ENCODE measurements around a stretch of chr12.

GRCh38 chr12:105587204-105587434 lies 256.6 kb downstream of the C12orf75 start:
- RRBS, result no CpG with 5 or more reads among the region's 1 CpG

DNA sequence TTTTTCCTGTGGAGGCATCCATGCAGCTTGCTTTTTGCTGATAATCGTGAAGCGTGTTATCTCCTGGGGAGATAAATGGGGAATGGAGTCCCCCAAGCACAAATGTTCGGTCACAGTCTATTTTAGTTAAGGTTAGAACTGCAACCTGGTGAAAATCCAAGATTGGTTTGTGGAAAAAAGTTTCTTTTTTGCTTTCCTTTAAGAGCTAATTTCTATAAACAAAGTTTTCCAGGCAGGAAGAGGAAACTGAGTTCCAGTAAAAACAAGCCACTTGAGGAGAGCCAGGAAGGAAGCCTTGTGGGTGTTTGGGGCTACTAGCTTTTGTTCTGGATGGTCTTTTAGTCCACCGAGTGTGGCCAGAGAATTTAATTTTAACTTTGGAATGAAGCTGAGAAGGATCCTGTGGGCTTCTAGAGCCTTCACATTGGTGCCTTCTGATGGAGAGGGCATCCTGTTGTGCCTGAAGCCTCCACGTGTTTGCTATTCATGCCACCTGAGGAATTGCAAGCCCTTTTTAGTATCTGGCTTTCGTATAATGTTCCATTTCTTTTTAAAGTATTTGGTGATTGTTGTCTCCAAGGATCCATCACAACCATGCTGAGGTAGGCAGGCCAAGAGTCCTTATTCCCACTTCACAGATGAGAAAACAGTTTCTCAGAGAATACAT lies 327.9 kb downstream of the C12orf75 start:
- RRBS, result no CpG with 5 or more reads among the region's 6 CpGs

GRCh38 chr12:106066336-106067182 lies 72.2 kb downstream of the NUAK1 start:
- RRBS, result 100% methylated on average over 2 of the region's 23 CpGs

GRCh38 chr12:106123435-106124237 lies 15.1 kb downstream of the NUAK1 start:
- RRBS, result no CpG with 5 or more reads among the region's 12 CpGs

DNA sequence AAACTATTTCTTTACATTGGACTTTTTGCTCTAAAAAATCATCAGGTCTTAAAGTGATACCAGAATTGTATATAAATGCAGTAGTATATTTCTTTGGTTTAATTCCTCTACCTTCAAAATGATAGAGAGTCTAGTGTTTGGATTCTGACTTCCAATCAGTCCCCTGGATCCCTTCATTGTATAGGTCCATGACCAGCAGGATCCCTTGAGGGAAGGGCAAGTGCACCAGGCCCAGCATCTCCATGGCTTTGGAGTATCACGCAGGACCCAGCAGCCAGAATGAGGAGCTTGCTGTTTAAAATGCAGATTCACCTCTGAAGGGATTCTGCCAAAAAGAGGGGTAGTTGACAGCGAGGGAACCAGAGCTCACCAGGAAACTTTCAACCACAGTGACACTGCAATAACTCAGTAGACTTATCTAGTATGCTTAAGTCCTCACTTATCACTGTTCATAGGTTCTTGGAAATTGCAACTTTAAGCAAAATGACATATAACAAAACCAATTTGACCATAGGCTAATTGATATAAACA lies 21.2 kb upstream of the CKAP4 start:
- RRBS, result no CpG with 5 or more reads among the region's 2 CpGs

GRCh38 chr12:106274257-106275213 lies 26.7 kb upstream of the CKAP4 start:
- RRBS, result no CpG with 5 or more reads among the region's 10 CpGs

- RRBS, result no CpG with 5 or more reads among the region's 5 CpGs
These were observed 14.1 kb upstream of the TCP11L2 start for GRCh38 chr12:106288391-106288784.

- RRBS, result no CpG with 5 or more reads among the region's 6 CpGs
These were observed 21.4 kb downstream of the TCP11L2 start for GRCh38 chr12:106323725-106324628.

GRCh38 chr12:106360058-106360436 lies 2.5 kb downstream of the POLR3B start:
- RRBS, result no CpG with 5 or more reads among the region's 4 CpGs

DNA sequence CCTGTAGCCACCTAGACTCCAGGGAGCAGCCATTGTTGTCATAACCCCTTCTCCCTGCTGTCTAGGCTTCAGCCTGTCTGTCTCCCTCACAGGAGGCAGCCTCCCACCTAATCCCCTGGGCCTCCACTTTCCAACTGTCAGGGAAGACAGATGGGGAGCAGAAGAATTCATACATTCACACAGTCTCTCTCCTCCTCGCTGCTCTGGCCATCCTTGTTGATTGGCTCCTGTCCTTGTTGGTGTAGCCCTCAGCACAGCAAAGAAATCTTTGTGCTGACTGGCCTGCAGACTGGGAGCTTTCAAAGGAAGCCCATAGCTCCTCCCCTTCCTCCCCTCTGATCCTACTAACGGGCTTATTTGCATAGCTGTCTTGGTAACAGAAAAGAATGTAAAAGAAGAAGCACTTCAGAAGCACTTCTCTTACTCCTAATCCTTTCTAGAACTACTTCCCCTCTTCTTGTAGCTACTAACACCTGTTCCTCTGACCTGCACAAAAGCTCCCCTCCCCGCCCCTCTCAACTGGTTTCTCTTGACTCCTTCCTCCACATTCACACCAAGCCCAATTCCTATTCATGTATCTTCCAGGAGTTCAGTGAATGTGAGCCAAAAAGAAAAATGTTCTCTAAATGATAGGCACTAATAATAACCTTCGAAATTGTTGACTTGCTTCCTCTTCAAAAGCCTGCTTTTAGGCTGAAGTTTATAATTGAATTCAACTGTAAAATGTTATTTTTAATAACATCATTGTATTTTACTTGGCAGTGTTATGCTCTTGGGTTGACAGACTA lies 14.3 kb upstream of the RIC8B start:
- RRBS, result no CpG with 5 or more reads among the region's 4 CpGs

- RRBS, result no CpG with 5 or more reads among the region's 10 CpGs
These were observed 8.1 kb upstream of the RIC8B start for GRCh38 chr12:106766232-106766936.

GRCh38 chr12:106955031-106955588 lies 597 bp upstream of the TMEM263 start:
- RRBS, result under 1% methylated on average over 7 of the region's 41 CpGs

DNA sequence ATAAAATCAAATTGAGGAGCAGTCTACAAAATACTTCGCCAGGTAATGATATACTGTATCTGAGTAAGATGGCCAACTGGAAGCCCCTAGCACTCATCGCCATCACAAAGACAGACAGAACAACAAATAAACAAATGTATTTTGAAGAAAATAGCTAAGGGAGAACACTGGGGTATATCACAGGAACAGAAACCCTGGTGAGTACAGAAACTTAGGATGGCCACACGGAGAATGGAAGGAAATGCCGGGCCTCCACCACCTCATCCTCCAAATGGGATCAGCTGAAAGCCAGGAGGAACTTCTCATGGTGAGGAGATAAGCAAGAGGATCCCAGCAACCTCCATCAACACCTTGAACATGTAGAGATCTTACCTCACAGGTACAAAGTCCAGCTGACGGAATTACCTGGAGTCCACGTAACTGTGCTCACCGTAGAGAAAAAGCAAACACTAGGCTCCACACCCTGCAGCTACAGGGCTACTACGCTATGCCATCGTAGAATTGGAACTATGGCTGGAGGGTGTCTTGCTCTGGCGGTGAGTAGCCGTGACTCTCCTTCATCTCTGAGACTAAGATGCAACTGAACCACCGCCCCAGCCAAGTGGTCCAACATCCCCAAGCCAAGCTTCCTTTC lies 50.7 kb downstream of the CRY1 start:
- RRBS, result no CpG with 5 or more reads among the region's 12 CpGs

GRCh38 chr12:107077044-107077354 lies 16.4 kb downstream of the CRY1 start:
- RRBS, result no CpG with 5 or more reads among the region's 1 CpG

DNA sequence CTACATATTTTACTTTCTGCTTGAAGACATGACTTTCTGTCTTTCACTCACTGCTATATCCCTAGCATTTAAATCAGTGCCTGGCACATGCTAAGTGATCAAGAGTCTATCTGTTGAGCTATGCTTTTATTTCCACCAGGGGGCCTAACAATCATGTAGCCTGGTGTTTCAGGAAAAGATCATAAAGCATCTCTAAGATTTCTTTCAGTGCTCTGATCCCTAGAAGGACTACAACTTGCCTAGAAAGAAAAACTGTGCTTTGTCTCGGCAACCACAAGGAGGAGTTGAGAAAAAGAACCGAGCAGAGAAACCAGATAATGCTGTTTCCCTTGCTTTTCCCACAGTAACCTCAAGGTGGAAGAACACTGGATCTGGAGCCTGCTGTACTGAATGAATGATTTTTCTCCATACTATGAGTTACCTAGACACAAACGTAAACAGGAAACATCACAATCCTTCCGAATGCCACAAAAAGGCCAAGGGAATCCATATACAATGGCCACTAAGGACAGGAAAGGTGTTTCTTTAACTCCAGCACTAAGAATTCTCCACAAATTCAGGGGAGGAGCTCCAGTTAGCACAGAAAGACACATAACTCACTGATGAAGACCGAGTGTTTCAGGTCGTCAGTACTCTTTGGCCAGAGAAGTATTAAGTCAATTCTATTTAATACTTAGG lies 1.2 kb downstream of the CRY1 start:
- RRBS, result no CpG with 5 or more reads among the region's 6 CpGs

- RRBS, result no CpG with 5 or more reads among the region's 9 CpGs
These were observed 16.7 kb upstream of the CRY1 start for GRCh38 chr12:107110016-107110488.

DNA sequence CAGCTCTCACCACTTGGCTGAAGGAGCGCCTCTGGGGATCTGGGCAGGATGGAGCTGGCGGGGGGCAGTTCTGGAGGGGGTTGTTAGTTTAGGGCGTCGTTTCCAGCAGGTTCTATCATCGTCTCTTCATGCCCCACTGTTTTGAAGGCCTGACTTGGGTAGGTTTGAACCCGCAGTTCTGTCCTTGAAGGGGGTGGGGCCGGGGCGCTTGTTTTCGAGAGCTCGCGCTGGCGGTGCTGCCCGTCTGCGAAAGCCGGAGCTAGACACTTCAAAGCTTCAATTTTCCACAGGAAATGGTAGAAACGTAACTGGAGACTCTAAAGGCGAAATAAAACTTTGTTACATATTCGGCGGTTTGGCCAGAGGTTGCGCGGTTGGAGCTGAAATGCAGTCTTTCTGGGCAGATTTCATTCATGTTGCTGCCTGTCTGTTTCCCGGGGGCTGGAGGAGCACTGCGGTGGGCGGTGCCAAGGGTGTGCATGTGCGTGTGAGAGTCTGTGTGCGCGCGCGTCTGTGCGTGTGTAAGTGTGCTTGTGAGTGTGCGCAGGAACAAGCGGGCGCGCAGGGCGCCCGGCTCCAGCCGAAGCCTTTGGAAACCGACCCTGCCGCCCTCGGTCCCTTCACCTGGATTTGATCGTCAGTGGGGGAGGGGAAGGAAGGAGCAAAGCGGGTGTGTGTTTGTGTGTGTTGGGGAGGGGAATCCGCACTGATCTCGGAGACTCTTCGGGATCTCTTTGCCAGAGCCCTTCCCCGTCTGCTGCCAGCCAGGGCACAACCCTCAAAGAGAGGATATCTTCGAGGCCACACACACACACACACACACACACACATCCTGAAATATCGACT lies 2.8 kb downstream of the ABTB3 start:
- RRBS, result 2% methylated on average over 9 of the region's 48 CpGs

DNA sequence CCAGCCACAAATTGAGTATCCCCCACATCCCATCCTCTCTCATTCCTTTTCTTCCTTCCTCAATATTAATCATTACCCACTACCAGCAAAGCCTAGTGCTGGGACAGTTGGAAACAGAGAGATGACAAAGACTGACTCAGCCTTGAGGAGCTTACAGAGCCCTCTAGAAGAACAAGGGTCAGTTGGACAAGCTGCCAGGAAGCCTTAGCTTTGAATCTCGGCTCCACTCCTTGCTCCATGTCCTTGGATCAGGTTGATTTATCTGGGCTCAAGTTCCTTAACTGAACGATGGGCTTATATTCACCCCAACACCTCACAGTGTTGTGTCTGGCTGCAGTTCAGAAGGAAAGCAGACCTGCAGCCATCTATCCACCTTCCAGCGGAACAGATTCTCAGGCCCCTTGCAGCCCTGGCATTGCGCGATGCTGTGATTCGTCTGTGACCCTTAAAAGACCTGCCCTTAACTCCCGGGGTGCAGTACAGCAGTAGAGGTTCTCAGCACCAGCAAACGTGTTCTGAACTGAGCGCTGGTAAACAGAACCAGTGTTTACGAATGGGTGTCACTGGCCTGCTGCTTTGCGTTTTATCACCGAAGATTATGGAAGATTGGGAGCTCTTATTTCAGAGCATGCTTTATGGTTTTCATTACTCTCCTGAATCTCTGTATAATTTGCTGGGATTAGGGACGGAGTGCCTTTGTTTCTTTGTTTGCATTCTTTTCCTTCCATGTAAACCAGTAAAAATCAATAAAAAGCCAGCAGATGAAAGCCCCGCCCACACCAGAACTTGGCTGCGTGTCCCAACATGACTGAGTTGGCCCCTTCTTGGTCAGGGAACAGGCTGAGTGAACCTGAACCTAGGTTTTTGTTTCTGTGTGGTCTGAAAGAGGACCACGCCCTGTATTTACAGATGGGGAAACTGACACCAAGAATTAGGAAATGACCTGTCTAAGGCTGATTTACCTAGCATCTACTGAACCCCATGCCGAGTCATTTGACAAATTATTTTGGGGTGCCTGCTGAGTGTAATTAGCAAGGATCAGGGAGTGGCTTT lies 61.7 kb downstream of the ABTB3 start:
- RRBS, result no CpG with 5 or more reads among the region's 17 CpGs

- RRBS, result no CpG with 5 or more reads among the region's 8 CpGs
These were observed 78.7 kb downstream of the ABTB3 start for GRCh38 chr12:107396817-107397493.